Astrocyte (in vitro differentiated cells and primary cell): ENCODE measurements around the gene OTOG.

DNA sequence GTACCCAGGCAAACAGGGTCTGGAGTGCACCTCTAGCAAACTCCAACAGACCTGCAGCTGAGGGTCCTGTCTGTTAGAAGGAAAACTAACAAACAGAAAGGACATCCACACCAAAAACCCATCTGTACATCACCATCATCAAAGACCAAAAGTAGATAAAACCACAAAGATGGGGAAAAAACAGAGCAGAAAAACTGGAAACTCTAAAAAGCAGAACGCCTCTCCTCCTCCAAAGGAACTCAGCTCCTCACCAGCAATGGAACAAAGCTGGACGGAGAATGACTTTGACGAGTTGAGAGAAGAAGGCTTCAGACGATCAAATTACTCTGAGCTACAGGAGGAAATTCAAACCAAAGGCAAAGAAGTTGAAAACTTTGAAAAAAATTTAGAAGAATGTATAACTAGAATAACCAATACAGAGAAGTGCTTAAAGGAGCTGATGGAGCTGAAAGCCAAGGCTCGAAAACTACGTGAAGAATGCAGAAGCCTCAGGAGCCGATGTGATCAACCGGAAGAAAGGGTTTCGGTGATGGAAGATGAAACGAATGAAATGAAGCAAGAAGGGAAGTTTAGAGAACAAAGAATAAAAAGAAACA lies 46.7 kb downstream of the CYP2R1 start:
- PRO-cap = no peak
- RRBS, 2 experiments = no CpG with 5 or more reads among the region's 10 CpGs

GRCh38 chr11:14887943-14888499 lies 4.0 kb downstream of the CYP2R1 start:
- PRO-cap = no peak
- RRBS, 2 experiments = no CpG with 5 or more reads among the region's 1 CpG

DNA sequence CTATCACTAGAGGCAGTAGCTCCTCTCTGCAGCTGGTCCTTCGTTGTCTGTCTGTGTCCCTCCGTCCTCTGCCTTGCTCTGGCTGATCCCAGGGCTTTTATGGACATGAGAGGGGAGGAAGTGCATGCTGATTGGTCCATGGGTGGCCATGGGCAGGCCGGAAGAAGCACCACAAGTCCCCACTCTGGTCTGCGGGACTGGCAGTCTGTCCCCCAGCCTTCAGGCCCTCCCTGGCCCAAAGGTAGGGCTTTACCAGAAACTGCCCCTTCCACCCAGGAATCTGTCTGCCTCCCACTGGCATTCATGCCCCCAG lies 38.6 kb upstream of the CALCB start:
- PRO-cap = no peak
- RRBS, 2 experiments = no CpG with 5 or more reads among the region's 4 CpGs

- PRO-cap = no peak
Measured at GRCh38 chr11:15195096-15195417, 80.3 kb downstream of the INSC start.

- PRO-cap = no peak
- RRBS, 2 experiments = no CpG with 5 or more reads among the region's 3 CpGs
Measured at GRCh38 chr11:15800065-15800584, 556.2 kb downstream of the SOX6 start.

DNA sequence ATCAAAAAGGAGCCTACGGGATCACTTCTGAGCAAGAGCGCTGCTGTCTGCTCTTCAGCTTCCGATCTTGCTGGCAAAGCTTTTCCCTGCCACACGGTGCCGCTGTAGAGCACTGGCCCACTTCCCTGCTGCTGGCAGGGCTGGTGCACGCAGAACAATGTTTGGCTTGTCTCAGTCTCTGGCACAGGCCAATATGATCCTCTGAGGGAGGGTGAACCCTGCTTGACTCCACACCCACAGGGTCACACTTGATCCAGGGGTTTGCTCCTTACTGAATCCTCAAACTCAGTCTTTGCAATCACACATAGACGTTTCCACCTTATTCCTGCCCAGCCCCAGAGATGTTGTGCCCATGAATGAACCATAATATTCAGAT lies 536.6 kb downstream of the SOX6 start:
- PRO-cap = no peak
- RRBS, 2 experiments = no CpG with 5 or more reads among the region's 7 CpGs

DNA sequence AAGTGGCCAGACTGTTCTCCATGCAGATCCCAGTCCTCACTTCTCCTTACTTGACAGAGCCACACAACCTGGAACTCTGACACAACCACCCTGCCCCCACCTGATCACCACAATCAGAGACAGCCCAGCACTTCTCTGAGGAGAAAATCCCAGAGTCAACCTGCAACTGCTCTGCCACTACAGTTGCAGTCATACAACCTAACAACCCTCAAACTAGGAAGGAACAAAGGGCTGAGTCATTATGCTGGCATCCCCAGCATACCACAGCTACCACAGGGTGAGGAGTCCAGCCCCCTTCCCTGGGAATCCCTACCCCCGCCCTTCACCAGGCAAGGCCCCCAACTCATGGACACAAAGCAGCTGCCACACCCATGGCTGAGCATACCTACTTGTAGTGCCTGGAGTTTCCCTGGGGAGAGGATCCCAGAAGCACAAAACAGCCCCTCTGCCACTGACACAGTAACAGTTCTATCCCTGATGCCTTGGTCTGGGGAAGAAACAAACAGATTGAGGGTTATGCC lies 68.6 kb upstream of the C11orf58 start:
- PRO-cap = no peak
- RRBS, 2 experiments = no CpG with 5 or more reads among the region's 1 CpG

GRCh38 chr11:16801064-16801448 lies 62.6 kb downstream of the C11orf58 start:
- PRO-cap = no peak
- RRBS, 2 experiments = 75 to 96% methylated on average over 2 of the region's 4 CpGs

- PRO-cap = no peak
- RRBS, 2 experiments = no CpG with 5 or more reads among the region's 6 CpGs
Measured at GRCh38 chr11:16803938-16804873, 65.8 kb downstream of the C11orf58 start.

- PRO-cap = bidirectional peak, plus-strand start at chr11:17353764, minus-strand start at chr11:17353694
- RRBS, 2 experiments = 1 to 2% methylated on average over 14 of the region's 82 CpGs
Measured at GRCh38 chr11:17352825-17354192, 1.7 kb downstream of the NCR3LG1 start.

GRCh38 chr11:17414073-17414676 lies 25.7 kb upstream of the KCNJ11 start:
- PRO-cap = no peak
- RRBS, 2 experiments = no CpG with 5 or more reads among the region's 14 CpGs

- PRO-cap = no peak
- RRBS, 2 experiments = no CpG with 5 or more reads among the region's 7 CpGs
Measured at GRCh38 chr11:17506670-17507113, 30.0 kb upstream of the ABCC8 start.

DNA sequence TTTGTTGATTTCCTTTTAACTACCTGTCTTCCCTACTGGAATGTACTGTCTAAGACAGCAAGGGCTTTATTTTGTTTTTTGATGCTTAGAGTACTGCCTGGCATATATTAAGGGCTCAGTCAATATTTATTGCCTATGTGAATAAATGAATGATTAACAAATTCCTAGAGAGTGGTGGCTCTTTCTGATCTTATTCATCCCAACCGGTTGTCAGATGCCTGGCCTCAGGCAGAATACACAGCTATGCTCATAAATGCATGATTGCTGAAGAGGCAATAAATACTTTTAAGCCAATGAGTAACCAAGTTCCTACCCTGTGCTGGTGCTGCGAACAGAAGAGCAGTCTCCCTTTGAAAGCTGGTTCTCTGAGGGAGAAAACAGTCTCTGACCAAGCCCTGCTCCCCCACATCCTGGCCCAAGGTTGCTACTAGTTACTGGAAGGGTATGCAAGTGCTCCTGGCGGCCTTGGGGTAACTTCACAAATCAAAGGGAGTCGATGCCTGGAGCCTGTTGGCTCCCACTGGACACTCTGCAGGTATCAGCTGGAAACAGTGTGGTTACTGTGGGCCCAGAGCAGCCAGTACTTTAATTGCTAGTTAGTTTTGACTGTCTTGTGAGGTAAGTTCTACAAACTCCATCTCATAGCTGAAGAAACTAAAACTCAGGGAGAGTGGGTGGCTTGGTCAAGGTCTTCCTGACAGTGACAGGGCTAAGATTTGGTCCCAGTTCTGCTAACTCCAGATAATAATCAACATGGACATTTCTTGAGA lies 2.8 kb downstream of the USH1C start:
- PRO-cap = no peak
- RRBS, 2 experiments = no CpG with 5 or more reads among the region's 4 CpGs

- PRO-cap = no peak
- RRBS, 2 experiments = 6 to 8% methylated on average over 4 of the region's 10 CpGs
Measured at GRCh38 chr11:17546958-17547381, at the start of gene OTOG. OTOG (plus strand) TSS chr11:17547259.

GRCh38 chr11:18115484-18115824 lies 9.6 kb upstream of the SAAL1 start:
- PRO-cap = no peak
- RRBS, 2 experiments = no CpG with 5 or more reads among the region's 7 CpGs

- PRO-cap = no peak
- RRBS, 2 experiments = 23 to 31% methylated on average over 15 of the region's 30 CpGs
Measured at GRCh38 chr11:18208783-18209319, 27.8 kb downstream of the SAA4 start.

DNA sequence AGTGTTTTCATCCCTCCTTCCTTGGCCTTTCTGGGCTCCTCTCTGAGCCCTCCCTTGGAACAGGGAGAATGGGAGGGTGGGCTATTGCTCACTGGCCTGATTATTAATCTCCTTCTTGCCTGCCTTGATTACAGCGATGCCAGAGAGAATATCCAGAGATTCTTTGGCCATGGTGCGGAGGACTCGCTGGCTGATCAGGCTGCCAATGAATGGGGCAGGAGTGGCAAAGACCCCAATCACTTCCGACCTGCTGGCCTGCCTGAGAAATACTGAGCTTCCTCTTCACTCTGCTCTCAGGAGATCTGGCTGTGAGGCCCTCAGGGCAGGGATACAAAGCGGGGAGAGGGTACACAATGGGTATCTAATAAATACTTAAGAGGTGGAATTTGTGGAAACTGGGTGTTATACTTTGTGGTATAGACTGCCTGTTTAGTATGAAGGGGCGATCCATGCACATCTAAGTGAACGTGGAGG lies 3.6 kb downstream of the SAA1 start:
- PRO-cap = no peak
- RRBS, 2 experiments = no CpG with 5 or more reads among the region's 7 CpGs

DNA sequence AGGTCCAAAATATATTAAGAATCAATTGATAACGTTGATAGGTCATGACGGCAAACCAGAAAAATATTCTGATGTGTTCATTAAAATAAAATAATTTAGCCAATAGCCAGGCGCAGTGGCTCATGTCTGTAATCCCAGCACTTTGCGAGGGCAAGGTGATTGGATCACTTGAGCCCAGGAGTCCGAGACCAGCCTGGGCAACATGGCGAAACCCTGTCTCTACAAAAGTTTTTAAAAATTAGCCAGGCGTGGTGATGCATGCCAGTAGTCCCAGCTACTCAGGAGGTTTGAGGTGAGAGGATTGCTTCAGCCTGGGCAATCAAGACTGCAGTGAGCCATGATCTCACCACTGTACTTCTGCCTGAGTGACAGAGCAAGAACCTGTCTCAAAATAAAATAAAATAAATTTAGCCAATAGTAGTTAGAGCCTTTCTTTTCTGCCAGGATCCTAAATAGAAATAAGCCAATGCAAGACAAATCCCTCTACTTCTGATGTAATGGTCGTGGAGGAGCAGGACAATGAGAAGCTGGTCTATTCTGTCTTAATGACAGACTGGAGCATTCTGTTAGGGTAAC lies 12.2 kb downstream of the HPS5 start:
- PRO-cap = no peak
- RRBS, 2 experiments = no CpG with 5 or more reads among the region's 8 CpGs

- PRO-cap = no peak
- RRBS, 2 experiments = no CpG with 5 or more reads among the region's 1 CpG
Measured at GRCh38 chr11:18320097-18320491, 1.8 kb downstream of the HPS5 start.

DNA sequence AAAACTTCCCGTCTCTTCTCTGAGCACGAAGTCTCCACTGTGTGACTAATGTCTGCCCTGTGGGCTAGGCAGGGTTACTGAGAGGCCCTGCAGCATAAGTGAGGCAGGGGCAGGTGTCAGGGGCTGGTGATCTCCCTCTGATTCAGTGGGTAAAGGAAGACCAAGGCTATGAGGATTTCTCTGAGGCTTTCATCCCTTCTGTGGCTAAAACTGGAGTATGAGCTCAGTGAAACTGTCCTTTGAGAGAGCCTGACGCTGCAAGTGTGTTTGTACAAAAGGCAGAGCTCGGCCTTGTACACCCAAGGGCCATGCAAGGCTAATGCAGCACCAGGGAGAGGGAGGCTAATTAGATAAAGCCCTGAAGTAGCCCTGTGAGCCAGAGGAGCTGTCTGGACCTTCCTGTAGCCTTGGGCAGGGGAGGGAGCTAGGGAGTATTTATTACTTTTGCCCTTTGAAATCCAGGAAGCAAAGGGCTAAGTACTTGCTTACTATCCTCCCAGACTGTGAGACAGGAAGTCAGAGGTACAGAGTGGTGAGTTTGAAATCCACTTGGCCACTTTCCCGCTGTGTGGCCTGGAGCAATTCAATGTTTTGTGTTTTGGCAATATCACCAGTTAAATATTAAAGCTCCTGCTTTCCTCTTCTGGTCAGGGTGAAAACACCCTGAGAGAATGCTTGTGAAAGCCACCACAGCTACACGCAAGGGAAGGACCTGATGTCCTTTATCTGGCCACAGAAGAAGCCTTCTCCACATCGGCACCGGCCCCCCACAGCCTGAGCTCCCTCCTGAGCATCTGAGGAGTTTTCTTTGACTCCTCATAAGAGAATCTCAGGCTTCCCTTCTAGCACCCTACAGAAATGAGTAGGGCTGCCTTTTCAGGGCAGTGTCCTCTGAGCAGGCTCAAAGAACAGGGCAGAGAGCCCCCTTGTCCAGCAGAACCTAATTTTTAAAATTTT lies 10.1 kb upstream of the LDHA start:
- PRO-cap = no peak
- RRBS, 2 experiments = no CpG with 5 or more reads among the region's 8 CpGs